GM23338 (cell line): Measurements from ENCODE around the genes VAV1, ADGRE1 and ELAVL1.

- PRO-cap, result no peak
- RAMPAGE, long total RNA, result no peak
Observed at GRCh38 chr19:6772159-6773056, at the start of gene VAV1. TSS of gene VAV1 (plus strand) at chr19:6772708.

DNA sequence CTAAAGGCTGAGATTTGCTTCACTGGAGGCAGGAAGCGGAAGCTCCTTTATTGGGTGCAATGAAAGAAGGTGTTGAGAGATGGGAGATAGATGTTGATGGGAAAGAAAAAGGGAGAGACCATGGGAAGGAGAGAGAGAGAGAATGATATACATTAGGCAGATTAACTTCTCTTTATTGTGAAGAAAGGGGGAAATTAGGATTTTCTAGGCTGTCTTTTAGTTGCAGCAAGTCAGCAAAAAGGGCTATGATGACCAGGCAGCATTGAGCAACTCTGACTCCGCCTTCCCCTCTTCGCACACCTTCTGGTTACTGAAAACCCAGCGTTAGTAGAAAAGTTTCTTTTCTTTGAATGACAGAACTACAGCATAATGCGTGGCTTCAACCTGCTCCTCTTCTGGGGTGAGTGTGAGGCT lies at the start of gene ADGRE1:
Gene ADGRE1, plus strand, starts transcription at position 340 of the 414 bp plus-strand sequence.
- PRO-cap, result no peak
- RAMPAGE, long total RNA, result no peak

DNA sequence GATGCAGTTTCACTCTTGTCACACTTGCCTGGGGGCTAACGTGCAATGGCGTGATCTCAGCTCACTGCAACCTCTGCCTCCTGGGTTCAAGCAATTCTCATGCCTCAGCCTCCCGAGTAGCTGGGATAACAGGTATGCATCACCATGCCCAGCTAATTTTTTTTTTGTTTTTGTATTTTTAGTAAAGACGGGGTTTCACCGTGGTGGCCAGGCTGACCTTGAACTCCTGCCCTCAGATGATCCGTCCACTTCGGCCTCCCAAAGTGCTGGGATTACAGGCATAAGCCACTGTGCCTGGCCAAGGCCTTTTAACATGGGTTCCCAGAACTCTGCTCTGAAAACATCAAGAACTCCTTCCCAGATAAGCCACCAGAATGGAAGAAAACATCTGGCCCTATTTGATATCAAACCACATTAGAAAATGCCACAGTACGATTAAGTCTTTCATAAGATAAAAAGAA lies 112.1 kb downstream of the ZNF557 start:
- PRO-cap, result no peak
- RAMPAGE, long total RNA, result no peak

- PRO-cap, result bidirectional peak, plus-strand start at chr19:7197254, minus-strand start at chr19:7197178
- RAMPAGE, long total RNA, result no peak
Observed at GRCh38 chr19:7197078-7197713, 97.0 kb downstream of the INSR start.

- PRO-cap, result no peak
- RAMPAGE, long total RNA, result no peak
Observed at GRCh38 chr19:7202768-7203778, 91.1 kb downstream of the INSR start.

- PRO-cap, result no peak
- RAMPAGE, long total RNA, result no peak
Observed at GRCh38 chr19:7267917-7268580, 26.2 kb downstream of the INSR start.

DNA sequence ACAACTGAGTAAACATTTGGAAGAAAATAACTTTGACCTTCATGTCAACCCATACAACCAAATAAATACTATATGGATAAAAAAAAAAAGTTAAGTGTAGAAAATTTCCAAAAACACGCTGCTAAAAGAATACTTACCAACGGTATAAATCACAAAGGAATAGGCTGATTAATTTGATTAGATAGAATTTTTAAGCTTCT lies 18.4 kb upstream of the ARHGEF18 start:
- PRO-cap, result no peak
- RAMPAGE, long total RNA, result no peak

DNA sequence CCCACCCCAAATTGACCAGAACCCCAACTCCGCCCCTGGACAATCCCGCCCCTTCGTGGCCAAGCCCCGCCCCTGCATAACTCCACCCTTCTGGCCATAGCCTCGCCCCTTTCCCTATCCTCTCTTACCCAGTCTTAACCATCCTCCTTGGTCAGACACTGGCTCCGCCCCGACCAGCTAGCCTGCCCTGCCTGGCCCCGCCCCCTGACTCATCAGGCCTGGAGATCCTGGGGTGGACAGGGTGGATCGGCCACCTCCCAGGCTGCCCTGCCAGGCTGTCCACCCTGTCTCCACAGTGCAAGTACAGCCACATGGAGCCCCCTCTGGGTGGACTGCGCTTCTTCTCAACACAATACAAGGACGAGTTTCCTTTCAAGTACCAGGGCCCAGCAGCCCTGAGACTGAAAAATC lies 8.0 kb upstream of the ZNF358 start:
- PRO-cap, result bidirectional peak, plus-strand start at position 212 of the sequence, minus-strand start outside the sequence
- RAMPAGE, long total RNA, result no peak

DNA sequence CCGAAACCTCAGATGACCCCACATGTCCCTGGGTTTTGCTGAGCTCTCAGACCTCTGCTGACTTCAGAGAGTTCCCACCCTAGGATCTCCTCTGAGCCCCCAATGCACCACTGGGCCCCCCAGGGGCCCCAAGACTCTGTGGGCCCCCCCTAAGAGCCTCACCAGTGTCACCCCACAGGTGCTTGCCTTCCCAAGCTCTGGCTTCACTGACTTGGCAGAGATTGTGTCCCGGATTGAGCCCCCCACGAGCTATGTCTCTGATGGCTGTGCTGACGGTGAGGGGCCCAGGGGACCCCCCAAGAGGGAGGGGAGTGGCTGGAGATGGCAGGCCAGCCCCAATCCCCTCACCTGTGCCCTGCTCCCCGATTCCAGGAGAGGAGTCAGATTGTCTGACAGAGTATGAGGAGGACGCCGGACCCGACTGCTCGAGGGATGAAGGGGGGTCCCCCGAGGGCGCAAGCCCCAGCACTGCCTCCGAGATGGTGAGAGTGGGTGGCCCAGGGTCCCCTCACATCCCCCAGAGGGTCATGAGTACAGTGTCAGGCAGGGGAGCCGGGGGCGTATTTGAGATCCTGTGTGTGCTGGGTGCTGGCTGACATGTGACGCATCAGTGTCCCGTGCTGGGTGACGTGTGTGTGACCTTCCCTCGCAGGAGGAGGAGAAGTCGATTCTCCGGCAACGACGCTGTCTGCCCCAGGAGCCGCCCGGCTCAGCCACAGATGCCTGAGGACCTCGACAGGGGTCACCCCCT lies 25.5 kb downstream of the PNPLA6 start:
- PRO-cap, result no peak
- RAMPAGE, long total RNA, result no peak

- PRO-cap, result no peak
- RAMPAGE, long total RNA, result no peak
Observed at GRCh38 chr19:7597582-7598103, 2.0 kb downstream of the CAMSAP3 start.

DNA sequence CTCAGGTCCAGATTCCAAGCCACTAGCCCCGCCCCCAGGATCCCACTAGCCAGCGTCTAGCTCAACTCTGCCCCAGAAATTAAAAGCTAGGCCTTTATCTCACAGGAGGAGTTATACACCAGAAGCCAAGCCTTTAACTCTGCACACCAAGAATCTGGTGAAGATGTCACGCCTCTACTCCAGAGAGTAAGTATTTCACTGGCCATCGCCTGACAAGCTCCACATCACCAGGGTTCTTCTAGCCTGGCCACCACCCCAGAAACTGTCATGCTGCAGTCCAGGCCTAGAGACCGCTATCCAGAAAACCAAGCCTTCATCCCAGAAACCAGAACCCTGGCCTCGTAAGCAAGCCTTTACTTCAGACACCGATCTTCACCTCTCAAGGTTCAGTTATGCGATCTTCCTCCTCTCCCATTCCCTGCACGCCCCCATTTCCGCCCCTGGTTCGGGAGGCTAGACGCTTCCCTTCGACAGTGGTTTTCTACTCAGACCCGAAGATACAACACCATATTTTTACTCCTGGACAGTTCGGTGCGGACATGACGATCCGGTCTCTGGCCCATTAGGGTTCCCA lies 471 bp downstream of the XAB2 start:
- PRO-cap, result bidirectional peak, plus-strand start at position 508 of the sequence, minus-strand start at position 387 of the sequence
- RAMPAGE, long total RNA, result no peak

GRCh38 chr19:7650039-7650627 lies 13.2 kb downstream of the STXBP2 start:
- PRO-cap, result no peak
- RAMPAGE, long total RNA, result no peak

DNA sequence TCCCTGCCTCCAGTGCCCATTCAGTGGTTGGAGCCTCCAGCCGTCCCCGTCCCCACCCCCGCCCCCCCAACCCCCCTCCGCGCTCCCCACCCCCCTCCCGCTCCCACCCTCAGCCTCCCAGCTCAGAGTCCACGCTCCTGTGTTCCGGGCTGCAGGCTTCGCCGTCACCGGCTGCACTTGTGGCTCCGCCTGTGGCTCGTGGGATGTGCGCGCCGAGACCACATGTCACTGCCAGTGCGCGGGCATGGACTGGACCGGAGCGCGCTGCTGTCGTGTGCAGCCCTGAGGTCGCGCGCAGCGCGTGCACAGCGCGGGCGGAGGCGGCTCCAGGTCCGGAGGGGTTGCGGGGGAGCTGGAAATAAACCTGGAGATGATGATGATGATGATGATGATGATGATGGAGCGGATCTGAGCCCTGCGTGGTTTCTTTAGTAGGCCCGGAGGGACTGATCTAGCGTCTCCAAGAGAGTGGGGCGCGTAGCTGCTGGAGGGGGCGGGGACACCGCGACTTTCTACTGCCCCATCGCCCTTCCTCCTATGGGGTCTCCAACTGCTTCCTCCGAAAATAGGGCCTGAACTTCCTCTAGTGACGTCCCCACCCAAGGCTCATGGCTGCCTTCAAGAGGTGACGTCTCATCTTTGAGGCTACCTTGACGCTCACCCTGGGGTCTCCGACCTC lies 1.4 kb downstream of the RETN start:
- PRO-cap, result bidirectional peak, plus-strand start at position 379 of the sequence, minus-strand start at position 276 of the sequence
- RAMPAGE, long total RNA, result no peak

GRCh38 chr19:7685371-7685543 lies 4.6 kb downstream of the TRAPPC5 start:
- PRO-cap, result no peak
- RAMPAGE, long total RNA, result no peak

DNA sequence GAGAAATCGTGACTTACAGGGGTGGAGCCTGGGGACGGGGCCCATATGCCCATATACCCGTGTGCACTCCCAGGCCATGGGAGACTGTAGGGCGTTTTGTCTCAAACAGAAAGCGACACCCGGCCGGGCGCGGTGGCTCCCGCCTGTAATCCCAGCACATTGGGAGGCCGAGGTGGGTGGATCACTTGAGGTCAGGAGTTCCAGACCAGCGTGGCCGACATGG lies 1.0 kb upstream of the SNAPC2 start:
- PRO-cap, result no peak
- RAMPAGE, long total RNA, result no peak

DNA sequence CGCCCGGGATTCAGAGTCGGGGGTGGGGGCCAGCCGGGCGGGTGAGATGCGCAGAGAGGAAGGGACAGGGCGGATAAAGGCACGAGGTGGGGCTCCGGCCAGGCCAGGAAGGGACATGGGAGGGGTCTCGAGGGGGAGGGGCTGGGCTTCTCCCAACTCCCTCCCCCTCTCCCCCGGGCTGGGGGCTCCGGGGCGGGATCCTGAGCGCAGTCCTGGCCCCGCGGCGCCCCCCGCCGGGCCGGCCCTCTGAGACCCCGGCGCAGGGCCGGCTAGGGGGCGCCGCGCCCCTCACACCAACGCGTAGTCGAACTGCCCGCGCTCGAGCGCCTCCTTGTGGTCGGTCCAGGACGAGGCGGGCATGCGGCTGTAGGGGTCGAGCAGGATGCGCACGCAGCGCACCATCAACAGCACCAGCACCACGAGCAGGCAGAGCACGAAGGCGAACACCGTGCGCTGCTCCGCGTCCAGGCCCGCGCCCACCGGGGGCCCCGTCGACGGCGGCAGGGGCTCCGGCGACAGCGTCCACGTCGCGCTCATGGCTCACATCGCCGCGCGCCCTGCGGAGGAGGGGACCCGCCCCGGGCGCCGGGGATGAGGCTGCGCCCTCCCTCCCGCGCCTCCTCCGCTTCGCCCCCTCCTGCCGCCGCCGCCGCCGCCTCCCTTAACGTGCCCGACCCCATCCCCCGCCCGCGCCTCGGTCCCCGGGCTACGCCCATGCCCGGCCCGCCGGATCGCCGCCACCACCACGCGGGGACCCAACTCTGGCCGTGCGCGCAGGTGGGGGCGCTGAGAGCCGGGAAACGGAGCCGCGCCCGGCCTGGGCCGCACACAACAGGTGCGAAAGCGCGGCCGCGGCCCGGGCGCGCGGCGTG lies 697 bp downstream of the CTXN1 start:
- PRO-cap, result bidirectional peak, plus-strand start at position 404 of the sequence, minus-strand start at position 311 of the sequence
- RAMPAGE, long total RNA, result no peak

- PRO-cap, result bidirectional peak, plus-strand start at chr19:7943990, minus-strand start at chr19:7943651; bidirectional peak, plus-strand start at chr19:7944593, minus-strand start at chr19:7944367; unidirectional peak, plus-strand start at chr19:7944852
- RAMPAGE, long total RNA, result no peak
Observed at GRCh38 chr19:7943906-7944875, 725 bp upstream of the TIMM44 start.

GRCh38 chr19:7961988-7962841 lies 18.7 kb upstream of the TIMM44 start:
- PRO-cap, result no peak
- RAMPAGE, long total RNA, result no peak

DNA sequence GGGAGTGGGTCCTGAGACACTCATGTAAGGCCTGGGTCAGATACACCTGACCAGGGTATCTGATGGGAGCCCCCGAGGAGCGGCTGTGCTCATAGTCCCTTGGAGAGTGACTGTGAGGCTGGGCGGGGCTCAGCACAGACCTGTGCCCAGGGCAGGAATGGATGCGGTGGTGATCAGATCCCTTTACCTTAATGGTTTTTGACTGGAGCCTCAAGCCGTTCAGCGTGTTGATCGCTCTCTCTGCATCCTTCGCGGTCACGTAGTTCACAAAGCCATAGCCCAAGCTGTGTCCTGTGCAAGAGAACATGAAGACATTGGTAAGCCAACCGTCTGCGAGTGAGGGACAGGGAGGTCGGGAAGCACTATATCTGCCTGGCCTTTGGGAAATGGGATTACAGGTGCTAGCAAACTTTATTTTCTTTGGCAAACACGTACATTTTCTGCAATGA lies 24.5 kb downstream of the ELAVL1 start:
- PRO-cap, result no peak
- RAMPAGE, long total RNA, result no peak

- PRO-cap, result bidirectional peak, plus-strand start at chr19:8005821, minus-strand start at chr19:8005641; bidirectional peak, plus-strand start at chr19:8006080, minus-strand start at chr19:8006064
- RAMPAGE, long total RNA, result no peak
Observed at GRCh38 chr19:8005454-8006372, at the start of gene ELAVL1. TSS of gene ELAVL1 (minus strand) at chr19:8005641.